Thyroid gland (tissue), 7 donors: ENCODE measurements around a stretch of chr7.

DNA sequence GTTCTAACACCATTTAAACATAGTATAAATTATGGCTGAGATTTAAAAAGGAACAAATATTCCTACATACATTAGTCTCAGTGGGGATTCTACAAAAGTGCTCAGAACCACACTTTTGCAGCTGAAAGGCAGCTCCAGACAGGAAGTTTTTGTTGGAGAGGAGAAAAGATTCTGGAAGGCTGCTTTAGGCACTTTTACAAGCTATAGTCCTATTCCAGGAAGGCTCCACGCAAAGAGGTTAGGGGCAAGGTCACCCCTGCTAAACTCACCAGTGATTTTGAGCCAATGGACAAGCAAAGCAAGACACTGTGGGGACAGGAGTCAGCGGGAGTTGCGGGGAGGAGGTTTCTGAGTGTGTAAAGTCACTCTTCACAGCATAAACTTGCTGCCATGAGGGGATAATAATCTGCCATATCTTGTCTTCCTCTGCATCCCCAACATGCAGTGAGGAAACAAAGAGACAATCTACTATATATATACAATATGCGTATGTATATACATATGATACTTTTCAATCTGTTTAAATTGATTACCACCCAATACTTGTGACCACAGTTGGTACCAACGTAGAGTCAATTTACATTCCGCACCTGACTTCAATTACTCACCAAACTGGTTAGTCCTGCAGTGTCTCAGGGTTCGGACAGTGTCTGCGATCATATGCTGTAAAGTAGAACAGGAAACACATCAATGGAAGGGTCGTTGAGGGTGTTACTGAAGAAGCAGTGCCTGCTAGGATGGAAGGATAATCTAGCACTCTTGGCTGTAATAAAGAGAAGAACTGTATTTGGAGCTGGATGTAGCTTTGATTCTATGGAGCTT, 179.5 kb upstream of the CDCA7L start:
- PRO-cap, 2 experiments, result no peak in any of the 2 experiments
- RAMPAGE, long total RNA, 5 experiments, result no peak in any of the 5 experiments

- PRO-cap, 2 experiments, result no peak in any of the 2 experiments
- RAMPAGE, long total RNA, 5 experiments, result no peak in any of the 5 experiments
Measured at GRCh38 chr7:22274698-22275500, 82.1 kb downstream of the RAPGEF5 start.

GRCh38 chr7:22301944-22302269, 55.0 kb downstream of the RAPGEF5 start:
- PRO-cap, 2 experiments, result no peak in any of the 2 experiments
- RAMPAGE, long total RNA, 5 experiments, result no peak in any of the 5 experiments

- PRO-cap, 2 experiments, result no peak in any of the 2 experiments
- RAMPAGE, long total RNA, 5 experiments, result no peak in any of the 5 experiments
Measured at GRCh38 chr7:22332375-22332830, 24.6 kb downstream of the RAPGEF5 start.

DNA sequence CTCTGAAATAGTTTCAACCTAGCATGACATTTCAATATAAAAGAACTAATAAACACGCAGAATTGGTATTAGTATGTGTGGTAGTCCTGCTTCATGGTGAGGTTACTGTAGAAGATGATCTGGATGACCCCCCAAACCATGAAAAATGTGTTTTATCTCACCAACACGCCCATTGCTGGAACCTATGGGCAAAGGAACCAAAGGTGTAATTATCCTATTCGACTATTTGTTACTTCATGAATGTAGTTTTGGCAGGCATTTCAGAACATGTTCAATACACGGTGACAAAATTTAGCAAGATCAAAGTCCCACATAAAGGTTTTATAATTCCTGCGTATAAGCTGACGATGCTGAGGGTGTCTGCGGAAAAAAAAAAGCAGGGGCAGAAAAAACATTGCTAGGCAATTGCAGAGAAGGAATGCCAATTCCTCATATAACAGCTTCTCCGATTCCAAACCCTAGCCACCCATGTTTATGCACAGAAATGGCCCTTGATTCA, 13.4 kb downstream of the RAPGEF5 start:
- PRO-cap, 2 experiments, result no peak in any of the 2 experiments
- RAMPAGE, long total RNA, 5 experiments, result no peak in any of the 5 experiments

DNA sequence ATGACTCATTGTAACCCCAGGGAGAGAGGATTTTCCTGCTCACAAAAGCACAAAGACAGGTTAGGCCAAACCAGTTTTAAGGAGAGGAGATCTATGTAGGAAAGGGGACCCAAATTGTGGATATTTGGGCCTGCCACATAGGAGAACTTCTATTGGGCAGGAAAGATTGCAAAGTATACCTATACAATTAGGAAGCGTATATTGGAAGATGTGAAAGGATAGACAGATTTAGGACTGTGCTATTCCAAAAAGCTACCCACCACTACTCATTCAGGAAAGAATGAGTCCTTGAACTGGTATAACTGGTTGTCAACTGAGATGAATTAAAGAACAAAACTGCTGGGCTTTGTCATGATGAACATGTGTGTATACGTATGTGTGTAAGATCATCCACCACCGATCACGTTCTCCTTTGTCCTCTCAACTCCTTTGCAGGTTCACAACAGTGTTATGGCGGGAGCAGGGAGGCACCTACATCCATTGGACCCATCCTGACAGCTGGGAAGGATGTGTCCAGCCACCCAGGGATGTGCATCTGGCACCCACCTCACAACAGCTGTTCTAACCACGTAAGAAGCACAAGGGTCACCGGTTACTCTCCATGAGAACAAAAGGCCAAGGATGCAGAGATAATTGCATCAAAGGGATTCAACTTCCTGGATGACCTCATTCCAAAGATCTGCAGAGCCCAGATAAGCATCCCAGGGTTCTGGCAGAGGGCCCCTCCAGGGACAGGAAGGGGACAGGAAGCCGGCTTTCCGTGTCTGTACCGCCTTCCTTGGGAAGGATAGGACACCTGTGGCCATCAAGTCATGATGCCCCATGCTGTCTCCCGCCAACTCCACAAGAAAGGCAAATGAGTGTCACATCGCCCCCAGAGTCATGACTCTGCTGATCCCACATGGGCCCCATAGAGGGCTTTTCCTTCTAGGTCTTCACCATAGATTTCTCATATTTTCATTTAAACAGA, 66.2 kb downstream of the STEAP1B start:
- PRO-cap, 2 experiments, result no peak in any of the 2 experiments
- RAMPAGE, long total RNA, 5 experiments, result no peak in any of the 5 experiments

DNA sequence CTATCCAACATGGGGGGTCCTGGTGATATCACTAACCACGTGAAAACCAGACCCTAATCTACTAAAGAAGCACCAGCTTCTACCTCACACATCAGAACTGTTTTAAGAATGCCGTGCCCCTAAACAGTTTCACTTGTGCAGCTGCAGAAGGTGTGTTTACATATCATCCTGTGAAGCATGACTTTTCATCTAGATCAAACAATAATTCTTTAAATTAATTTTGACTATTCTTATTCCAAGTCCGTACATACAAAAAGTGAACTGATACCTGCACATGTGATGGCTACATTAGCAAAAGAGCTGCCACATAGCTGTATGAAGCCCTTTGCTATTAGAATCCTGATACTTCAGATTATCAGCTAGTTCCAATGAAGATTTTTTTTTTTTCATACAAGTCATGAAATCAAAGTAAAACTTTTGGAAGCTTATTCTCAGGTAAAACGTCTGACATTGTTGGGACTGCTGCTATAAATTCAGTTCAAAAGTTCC, 60.9 kb downstream of the STEAP1B start:
- PRO-cap, 2 experiments, result no peak in any of the 2 experiments
- RAMPAGE, long total RNA, 5 experiments, result no peak in any of the 5 experiments

DNA sequence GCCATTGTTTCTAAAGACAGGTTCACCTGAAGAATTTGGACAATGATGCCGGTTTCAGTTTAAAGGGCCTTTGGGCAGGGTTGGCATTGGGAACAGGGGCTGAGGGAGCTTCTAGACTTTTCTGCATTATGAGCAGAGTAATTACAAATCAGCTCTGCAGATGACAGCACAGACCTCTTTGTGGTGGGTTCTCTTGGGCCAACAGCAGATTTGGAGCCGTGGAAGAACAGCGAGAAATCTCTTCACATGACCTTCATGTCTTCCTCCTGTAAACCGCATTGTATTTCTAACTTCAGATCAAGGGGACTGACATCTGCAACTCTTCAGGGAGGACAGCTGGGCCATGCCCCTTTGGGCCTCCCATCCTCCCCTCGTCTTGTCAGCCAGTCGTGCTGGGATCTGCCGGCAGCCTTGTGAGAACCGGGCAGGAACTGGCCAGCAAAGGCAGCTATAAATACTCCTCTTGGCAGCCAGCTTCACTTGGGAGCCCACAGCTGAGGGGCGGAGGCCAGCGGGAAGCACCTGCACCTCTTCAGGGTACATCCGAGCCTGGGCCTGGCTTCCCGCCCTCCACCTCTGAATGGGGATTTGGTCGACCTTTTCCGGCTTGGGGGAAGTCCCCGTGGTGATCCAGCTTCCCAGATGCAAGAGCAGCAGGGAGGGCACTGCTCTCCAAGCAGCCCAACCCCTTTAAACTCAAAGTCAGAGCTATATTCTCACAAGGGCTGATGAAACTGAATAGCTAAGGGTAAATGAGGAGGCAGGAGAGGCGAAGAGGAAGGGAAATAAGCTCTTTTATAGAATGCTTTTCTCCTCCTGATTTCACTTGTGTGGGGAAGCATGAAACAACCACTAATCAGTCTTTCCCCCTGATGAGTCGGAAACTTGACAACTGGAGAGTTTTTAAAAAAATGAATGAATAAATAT, 54.7 kb downstream of the STEAP1B start:
- PRO-cap, 2 experiments, result no peak in any of the 2 experiments
- RAMPAGE, long total RNA, 5 experiments, result no peak in any of the 5 experiments

DNA sequence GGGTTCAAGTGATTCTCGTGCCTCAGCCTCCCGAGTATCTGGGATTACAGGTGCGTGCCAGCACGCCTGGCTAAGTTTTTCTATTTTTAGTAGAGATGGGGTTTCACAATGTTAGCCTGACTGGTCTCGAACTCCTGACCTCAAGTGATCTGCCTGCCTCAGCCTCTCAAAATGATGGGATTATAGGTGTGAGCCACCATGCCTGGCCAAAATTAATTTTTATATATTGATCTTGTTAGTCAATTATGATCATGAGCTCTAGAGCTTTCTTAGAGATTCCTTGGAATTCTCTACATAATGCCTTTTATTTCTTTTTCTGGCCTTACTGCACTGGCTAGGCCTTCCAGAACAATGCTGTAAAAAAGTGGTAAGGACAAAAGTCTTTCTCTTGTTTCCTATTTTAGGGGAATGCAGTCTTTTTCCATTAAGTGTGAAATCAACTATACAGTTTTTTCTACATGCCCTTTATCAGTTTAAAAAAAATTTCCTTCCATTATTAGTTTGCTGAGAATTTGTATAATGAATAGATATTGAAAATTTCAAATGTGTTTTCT, 13.1 kb upstream of the STEAP1B start:
- PRO-cap, 2 experiments, result no peak in any of the 2 experiments
- RAMPAGE, long total RNA, 5 experiments, result no peak in any of the 5 experiments

DNA sequence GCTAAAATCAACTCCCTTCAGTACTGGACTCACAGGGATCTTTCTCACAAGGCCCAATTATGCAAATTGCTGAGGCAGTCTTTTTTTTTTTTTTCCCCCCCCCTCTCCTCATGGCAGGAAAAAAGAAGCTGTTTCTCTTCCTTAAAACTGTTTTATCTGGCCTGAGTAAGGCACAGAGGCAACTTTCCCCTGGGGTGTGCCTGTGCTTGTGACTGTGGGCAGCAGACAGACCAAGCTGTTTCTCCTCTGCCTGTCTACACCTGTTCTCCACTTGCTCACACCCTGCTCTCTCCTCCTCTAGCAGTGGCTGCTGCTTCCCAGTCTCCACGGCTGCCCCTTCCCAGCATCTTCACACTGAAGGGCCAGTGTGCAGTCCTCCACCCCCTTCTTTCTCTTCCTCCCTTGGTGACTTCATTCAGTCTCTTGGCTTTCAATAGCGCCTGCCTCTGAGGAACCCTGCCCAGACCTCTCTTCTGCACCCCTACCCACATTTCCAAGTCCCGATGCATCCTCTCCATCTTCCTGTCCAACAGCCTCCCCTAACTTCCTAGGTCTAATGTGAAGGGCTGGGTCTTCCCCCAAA, 65.5 kb upstream of the STEAP1B start:
- PRO-cap, 2 experiments, result no peak in any of the 2 experiments
- RAMPAGE, long total RNA, 5 experiments, result no peak in any of the 5 experiments

GRCh38 chr7:23017218-23017779, 3.4 kb upstream of the HYCC1 start:
- PRO-cap, 2 experiments, result no peak in any of the 2 experiments
- RAMPAGE, long total RNA, 5 experiments, result no peak in any of the 5 experiments

DNA sequence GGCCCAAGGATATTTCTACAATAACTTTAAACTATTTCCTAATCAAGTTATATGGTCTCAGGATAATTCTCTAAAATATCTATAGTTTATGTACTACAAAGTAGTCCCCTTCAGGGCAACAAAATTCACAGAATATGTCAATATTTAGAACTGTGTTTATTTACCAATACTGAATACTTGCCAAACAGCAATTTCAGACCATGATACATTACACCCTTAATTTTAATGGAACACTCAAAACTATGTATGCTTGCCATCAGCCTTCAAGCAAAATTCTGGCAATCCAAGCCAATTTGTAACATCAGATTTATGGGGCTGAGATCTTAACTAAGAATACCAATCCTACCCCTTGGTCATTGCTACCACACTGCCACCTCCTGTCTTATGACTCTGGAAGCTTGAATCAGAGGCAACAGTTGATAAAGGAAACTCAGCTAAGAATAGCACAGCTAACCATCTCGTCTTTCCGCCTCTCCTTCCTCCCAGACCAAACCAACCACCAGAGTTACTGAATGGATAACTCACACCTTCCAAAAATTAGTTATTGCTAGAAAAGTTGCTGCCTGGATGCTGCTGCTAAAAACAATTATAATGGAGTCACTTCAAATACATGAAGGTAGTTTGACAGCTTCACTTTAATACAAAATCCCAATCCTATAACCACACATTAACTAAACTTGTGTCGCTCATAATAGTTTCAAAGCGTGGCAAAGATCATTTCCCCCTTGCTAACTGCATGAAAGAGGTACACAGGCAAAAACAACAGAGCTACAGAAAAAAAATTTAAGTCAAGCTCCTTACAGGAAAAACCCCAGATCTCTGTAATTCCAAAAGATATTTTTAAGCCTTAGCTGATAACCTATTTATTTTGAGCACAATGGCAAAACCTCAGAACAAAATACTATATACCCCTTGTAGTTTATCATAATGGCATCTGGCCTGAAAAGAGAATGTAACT, 7.4 kb downstream of the IGF2BP3 start:
- PRO-cap, 2 experiments, result no peak in any of the 2 experiments
- RAMPAGE, long total RNA, 5 experiments, result no peak in any of the 5 experiments

DNA sequence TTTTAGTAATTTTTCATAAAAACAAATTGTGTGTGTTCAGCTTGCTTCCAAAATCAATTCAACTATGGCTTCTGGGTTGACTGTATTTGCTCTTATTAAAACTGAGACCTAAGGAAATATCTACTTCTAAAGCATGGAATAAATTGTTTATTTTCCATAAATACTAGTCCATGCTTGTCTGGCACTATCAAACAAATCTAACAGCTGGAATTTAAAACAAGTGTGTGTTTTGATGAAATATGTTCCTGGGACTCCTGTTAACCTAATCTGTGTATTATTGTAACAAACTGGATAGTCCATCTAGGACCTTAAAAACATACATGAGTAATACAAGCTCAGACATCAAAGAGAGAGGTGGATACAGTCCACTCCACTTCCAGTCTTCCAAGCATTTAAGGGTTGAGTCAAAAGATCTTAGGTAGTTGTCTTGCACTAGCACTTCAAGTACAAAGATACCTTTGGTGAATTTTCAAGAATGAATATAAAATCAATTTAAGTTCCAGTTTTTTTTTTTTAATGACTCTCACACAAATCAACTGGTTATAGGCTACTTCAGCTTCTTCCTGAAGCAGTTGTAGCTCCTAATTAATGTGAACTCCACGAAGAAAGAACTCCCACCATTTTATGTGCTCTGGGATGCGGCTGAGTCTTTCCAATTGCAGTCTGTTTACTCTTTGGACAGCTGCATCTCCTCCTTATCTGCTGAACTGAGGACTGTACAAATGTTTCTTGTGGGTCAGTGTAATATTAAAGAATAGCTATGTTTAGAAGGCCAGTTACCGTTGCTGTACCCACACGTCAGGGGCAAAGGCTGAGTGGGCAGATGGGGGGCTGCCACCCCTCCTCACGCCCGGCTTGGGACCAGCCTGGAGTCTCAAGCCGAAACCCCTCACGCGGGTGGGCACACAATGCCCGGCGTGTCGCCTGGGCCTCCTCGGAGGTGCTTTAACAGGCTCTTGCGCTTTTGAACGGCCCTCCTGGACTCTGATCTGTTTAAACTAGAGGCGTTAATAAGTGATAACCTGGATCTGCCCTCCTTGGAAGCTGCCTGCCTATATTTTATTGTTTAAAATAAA, 2.8 kb upstream of the IGF2BP3 start:
- PRO-cap, 2 experiments, result no peak in any of the 2 experiments
- RAMPAGE, long total RNA, 5 experiments, result no peak in any of the 5 experiments

GRCh38 chr7:23476278-23477233, 6.3 kb upstream of the IGF2BP3 start:
- PRO-cap, 2 experiments, result no peak in any of the 2 experiments
- RAMPAGE, long total RNA, 5 experiments, result no peak in any of the 5 experiments

DNA sequence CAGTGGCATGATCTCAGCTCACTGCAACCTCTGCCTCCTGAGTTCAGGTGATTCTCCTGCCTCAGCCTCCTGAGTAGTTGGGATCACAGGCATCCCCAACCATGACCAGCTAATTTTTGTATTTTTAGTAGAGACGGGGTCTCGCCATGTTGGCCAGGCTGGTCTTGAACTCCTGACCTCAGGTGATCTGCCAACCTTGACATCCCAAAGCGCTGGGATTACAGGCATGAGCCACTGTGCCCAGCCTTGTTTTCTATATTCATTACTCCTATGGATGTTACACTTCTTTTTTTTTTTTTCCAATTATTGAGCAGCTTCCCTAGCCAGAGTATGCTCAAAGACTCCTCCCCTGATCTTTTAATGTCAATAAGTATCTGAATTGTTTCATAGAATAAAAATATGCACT, 30.4 kb upstream of the IGF2BP3 start:
- PRO-cap, 2 experiments, result no peak in any of the 2 experiments
- RAMPAGE, long total RNA, 5 experiments, result no peak in any of the 5 experiments

- PRO-cap, 2 experiments, result no peak in any of the 2 experiments
- RAMPAGE, long total RNA, 5 experiments, result no peak in any of the 5 experiments
Measured at GRCh38 chr7:23524956-23526055, 6.5 kb downstream of the TRA2A start.

GRCh38 chr7:23529850-23530825, 1.6 kb downstream of the TRA2A start:
- PRO-cap, 2 experiments, result peak in 1 of 2 experiments; most common plus-strand start chr7:23530563 (in 1)
- RAMPAGE, long total RNA, 5 experiments, result no peak in any of the 5 experiments

DNA sequence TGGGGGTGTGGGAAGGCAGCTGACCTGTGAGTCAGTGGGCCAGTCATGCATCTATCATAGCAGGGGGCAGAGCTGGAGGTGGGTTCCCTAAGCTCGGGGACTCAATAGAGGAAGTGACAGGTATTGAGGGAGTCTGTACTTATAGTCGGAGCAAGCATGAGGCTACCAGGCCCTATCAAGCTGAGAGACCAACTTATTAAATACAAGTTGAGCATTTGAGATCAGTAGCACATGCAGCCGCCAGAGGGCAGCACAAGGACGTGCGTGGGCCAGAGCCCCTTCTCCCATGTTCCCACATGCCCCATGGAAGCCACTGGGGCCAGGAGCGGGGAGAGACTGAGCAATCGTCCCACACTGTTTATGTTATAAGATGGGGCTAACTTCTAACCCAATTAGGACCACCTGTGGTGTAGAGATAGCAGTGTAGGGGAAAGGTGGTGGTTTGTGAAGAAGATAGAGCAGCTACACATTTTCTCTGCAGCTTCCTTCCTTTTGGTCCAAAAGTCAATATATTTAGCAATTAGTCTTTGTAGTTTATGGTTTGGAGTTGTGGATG, 13.0 kb upstream of the STK31 start:
- PRO-cap, 2 experiments, result no peak in any of the 2 experiments
- RAMPAGE, long total RNA, 5 experiments, result no peak in any of the 5 experiments

DNA sequence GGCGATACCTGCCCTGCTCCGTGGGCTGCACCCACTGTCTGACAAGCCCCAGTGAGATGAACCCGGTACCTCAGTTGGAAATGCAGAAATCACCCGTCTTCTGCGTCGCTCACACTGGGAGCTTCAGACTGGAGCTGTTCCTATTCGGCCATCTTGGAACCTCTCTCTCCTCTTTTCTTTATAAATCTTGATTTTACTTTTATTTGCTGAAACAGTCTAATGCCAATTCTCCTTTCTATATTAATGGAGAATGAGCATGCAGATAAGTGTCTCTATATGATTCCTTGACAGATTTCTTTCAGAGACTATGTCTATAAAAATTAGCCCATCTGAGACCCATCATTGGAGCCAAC, 13.0 kb downstream of the STK31 start:
- PRO-cap, 2 experiments, result no peak in any of the 2 experiments
- RAMPAGE, long total RNA, 5 experiments, result no peak in any of the 5 experiments

GRCh38 chr7:24572848-24572936, 560 bp upstream of the PALS2 start:
- PRO-cap, 2 experiments, result peak in 2 of 2 experiments; most common minus-strand start chr7:24572899 (in 2)
- RAMPAGE, long total RNA, 5 experiments, result no peak in any of the 5 experiments